Lower leg skin (tissue), 2 donors: ENCODE results near the genes TMOD1 and HEMGN.

- PRO-cap: no peak
- RAMPAGE, long total RNA, 2 experiments: no peak in any of the 2 experiments
Measured at GRCh38 chr9:96476582-96477046, 26.6 kb downstream of the HABP4 start.

- PRO-cap: bidirectional peak, plus-strand start at chr9:96687018, minus-strand start at chr9:96686887
- RAMPAGE, long total RNA, 2 experiments: start-site peak on the plus strand in 1 of 2 experiments, at chr9:96687045-96687077 at its widest, 13 reads per replicate
Measured at GRCh38 chr9:96686379-96687544, 31.6 kb upstream of the PRXL2C start.

GRCh38 chr9:96758994-96759992 is 18.6 kb downstream of the ZNF510 start:
- PRO-cap: no peak
- RAMPAGE, long total RNA, 2 experiments: no peak in any of the 2 experiments

GRCh38 chr9:96875728-96876183 is 21.4 kb upstream of the ZNF782 start:
- PRO-cap: unidirectional peak, minus-strand start at chr9:96875900
- RAMPAGE, long total RNA, 2 experiments: no peak in any of the 2 experiments

DNA sequence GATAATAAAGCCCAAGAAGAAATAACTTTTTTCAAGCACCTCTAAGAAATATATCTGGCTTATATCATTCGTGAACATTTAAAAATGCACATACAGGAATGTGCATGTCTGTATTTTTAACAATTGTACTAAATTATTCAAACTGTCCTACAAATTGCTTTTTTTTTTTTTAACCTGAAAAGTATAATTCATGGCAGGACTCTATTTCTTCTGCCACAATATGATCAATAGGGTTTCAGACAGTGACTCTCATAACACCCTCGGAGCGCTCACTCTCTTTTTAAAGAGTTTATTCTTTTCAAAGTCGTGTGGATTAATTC is 36.0 kb upstream of the NUTM2G start:
- PRO-cap: no peak
- RAMPAGE, long total RNA, 2 experiments: no peak in any of the 2 experiments

DNA sequence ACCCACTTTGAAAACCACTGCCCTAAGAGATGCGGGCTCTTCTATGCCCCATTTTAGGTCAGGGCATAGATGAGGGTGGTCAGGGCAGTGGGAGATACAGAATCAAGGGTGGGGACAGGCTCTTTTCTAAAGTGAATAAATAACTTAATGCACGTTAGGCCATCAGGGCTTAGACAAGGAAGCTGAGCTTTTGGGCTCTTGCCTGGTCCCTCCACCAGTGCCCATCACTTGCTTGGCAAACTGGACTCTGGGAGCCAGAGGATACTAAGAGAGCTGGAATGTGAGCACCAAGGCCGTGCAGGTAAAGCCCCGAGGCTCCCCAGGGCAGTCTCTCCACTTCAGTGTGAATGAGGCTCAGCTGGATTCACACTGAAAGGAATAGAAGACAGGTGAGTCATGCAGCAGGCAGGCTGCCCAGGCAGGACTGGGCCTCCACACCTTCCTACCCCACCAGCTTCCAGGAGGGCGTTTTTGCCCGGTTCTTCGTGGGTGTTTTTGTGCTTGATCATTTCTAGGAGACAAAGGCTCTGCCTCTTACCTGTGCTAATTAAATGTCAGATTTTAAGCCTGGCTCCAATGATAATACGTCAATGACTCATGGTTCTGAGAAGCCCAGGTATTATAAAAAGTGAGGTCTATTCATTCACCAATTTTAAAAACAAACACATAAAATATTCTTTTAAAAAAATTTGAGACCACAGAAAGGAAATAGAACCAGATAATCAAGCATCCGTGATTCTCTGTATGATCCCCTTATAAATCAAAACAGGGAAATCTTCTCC is 7.3 kb upstream of the CTSV start:
- PRO-cap: no peak
- RAMPAGE, long total RNA, 2 experiments: no peak in any of the 2 experiments

- PRO-cap: no peak
- RAMPAGE, long total RNA, 2 experiments: no peak in any of the 2 experiments
Measured at GRCh38 chr9:97214372-97215084, 92.9 kb upstream of the CCDC180 start.

- PRO-cap: no peak
- RAMPAGE, long total RNA, 2 experiments: no peak in any of the 2 experiments
Measured at GRCh38 chr9:97385951-97386861, 25.7 kb upstream of the TDRD7 start.

GRCh38 chr9:97386919-97387447 is 24.9 kb upstream of the TDRD7 start:
- PRO-cap: no peak
- RAMPAGE, long total RNA, 2 experiments: no peak in any of the 2 experiments

- PRO-cap: bidirectional peak, plus-strand start at chr9:97501666, minus-strand start at chr9:97501519
- RAMPAGE, long total RNA, 2 experiments: no peak in any of the 2 experiments
Measured at GRCh38 chr9:97501576-97502001, at the start of gene TMOD1. Gene TMOD1 (plus strand): TSS chr9:97501666.

DNA sequence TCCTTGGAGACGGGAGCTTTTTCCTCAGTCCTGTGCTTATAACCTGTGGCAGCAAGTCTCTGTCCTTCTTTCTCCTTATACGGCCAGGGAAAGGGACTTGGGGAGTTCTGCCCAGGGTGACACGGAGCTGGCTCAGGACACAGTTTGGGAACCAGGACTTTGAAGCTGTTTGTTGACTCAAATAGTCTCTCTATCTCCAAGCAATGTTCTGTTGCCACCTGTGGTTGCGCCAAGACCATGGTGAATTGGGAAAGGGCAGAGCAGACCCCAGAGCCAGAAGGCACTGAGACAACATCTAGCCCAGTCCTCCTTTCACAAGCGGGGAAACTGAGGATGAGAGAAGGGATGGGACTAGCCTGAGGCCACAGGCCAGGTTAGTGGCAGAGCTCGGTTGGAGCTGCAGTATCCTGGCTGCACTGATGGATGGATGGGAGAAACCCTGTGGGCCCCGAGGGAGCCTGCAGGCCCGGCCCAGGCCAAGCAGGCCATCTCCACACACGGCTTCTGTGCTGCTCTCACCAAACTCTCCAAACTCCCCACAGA is 60.4 kb downstream of the TSTD2 start:
- PRO-cap: no peak
- RAMPAGE, long total RNA, 2 experiments: no peak in any of the 2 experiments

GRCh38 chr9:97605655-97606869 is 27.1 kb downstream of the TSTD2 start:
- PRO-cap: no peak
- RAMPAGE, long total RNA, 2 experiments: no peak in any of the 2 experiments

DNA sequence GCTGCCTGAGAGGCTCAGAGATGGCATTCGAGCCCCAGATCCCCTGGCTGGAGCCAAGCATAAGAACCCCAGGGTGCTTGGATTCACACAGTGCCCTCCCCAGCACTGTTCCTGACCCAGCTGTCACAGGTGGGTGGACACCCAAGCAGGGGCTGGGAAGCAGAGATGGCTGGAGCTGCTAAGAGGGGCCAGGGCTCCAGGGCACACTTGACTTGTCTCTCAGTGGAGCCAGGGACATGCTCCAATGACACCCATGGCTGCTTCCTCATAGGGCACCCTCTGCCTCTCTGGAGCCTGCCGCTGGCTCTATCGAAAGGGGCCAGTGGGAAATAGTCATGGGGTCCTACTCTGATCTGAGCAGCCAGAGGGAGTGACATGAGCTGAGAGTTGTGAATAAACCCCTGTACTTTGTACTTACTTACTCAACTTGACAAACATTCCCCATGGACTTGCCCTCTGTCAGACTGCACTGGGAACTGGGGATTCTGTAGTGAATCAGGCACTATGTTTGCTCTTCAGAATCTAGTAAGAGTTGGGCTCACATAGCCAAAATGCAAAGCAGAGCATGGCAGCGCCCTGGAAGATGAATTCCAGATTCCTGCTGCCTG is 62.7 kb upstream of the XPA start:
- PRO-cap: no peak
- RAMPAGE, long total RNA, 2 experiments: no peak in any of the 2 experiments

DNA sequence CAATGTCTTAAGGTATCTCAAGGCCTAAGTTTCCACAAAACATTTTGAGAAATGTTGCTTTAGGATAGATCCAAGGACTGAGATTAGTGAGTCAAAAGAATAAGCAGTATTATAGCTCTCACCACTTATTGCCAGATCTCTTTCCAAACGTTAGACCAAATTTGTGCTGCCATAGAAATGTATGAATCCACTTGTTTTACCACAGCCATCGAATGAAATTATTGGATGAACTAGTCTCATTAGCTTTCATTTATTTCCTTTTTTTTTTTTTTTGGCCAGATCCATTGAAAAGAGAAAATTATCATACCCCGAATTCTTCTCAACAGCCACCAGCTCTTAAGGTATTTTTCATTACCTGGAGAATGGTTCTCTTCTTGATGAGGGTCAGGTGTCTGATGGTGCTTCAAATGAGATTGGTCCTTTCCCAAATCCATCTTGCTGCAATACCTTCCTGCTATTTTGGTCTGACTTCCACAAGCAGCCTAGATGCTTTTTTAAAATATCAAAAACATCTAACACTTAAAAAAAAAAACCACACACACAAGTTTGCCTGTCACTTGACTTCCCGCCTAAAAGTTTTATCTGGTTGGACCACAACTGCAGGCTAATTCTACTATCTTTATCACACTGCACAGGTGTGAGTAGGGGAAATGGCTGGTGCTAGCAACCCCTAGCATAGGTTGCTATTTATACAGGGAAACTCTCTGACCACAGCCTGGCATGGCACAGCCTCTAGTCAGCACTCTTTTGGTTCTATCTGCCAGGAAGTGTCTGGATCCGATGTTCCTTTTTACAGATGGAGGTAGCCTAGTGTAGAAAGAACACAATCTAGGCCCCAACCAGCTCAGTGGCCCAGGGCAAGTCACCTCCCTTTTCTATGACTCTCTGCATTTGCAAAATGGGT is at the start of gene HEMGN:
Gene HEMGN, minus strand, starts transcription at position 470 of the 904 bp plus-strand sequence.
- PRO-cap: no peak
- RAMPAGE, long total RNA, 2 experiments: no peak in any of the 2 experiments

GRCh38 chr9:97987343-97988071 is 4.4 kb downstream of the ANP32B start:
- PRO-cap: no peak
- RAMPAGE, long total RNA, 2 experiments: no peak in any of the 2 experiments

DNA sequence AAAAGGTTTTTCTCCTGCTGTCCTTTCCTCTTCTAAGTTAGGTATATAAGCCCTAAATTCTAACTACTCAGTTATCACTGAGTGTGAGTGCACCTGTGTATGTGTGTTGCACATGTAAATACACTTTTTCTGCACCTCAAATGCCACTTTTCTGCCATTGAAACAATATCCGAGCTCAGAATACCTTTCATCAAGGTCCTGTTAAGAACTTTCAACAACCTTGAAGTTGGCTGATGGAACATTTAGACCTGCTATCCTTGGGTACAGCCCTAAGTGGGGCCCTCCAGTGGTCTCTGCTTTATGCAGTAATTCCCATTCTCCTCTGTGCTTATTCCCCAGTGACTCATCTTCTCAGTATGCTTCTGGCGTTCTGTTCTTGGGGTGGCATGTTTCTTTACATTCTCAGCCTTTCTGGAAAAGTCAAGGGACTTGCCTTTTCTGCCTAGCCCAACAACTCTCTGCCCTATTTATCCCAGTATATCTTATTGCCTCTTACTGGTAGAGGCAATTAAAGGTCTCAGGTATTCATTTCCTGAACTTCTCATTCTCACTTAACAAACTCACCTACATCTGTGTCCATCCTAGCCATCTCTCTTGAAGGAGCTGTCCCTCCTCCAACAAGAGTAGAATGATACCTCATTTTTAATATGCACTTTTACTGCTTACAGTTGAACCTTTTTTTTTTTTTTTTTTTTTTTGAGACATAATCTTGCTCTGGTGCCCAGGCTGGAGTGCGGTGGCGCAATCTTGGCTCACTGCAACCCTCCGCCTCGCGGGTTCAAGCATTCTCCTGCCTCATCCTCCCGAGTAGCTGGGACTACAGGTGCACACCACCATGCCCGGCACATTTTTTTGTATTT is 7.2 kb downstream of the ANP32B start:
- PRO-cap: no peak
- RAMPAGE, long total RNA, 2 experiments: no peak in any of the 2 experiments

- PRO-cap: no peak
- RAMPAGE, long total RNA, 2 experiments: no peak in any of the 2 experiments
Measured at GRCh38 chr9:98084175-98085034, 27.9 kb downstream of the NANS start.

DNA sequence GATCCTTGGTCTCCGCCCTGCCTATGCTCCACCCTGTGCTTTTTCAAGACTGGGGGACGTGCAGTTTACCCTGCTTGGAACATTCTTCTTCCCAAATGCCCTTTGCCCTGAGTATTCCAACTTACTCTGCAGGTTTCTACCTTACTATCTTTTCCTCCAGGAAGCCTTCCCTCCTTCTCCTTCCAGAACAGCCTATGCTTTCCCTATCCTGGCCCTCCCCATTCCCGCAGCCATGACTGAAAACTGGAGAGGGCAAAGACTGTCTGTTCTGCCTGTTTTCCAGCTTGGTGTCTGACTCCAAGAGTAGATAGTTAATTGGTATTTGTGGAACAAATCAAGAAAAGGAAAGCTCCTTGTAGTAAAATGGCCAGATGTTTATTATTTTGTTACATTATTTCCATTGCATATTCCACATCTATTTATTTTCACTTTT is 1.6 kb upstream of the TRIM14 start:
- PRO-cap: no peak
- RAMPAGE, long total RNA, 2 experiments: no peak in any of the 2 experiments

GRCh38 chr9:98121055-98121636 is 2.1 kb upstream of the TRIM14 start:
- PRO-cap: no peak
- RAMPAGE, long total RNA, 2 experiments: no peak in any of the 2 experiments

GRCh38 chr9:98176567-98177002 is 15.9 kb downstream of the CORO2A start:
- PRO-cap: no peak
- RAMPAGE, long total RNA, 2 experiments: no peak in any of the 2 experiments